Pulmonary lymph node (tissue), 1 donor: ENCODE measurements around a stretch of chr12.

GRCh38 chr12:128365525-128366440, 98.8 kb downstream of the TMEM132C start:
- PRO-cap, result no peak

DNA sequence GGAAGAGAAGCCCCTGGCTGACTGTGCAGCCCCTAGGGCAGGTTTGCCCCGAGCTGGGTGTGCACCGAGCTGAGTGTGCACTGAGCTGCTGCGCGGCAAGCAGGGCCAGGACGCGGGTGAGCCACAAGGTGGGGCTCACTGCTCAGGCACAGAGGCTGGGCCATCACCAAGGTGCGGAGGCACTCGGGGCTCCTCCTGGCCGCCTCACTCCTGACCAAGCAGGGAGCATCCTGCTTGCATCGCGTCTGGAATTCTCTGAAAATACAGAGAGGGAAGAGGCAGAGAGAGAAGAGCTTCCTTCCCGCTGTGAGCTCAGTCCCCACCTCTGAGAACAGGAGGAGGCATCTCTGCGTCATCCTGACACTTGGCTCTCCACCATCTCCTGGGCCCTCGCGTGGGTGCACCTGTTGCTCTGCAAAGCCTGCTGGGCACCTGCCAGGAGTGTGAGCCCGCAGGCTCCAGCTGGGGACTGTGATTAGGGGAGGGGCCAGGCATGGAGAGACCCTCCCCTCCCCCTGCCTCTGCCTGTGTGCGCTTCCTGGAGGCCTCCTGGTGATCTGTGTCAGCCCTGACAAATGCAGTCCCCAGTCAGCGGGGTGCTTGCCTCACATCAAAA, 116.3 kb downstream of the GLT1D1 start:
- PRO-cap, result no peak

DNA sequence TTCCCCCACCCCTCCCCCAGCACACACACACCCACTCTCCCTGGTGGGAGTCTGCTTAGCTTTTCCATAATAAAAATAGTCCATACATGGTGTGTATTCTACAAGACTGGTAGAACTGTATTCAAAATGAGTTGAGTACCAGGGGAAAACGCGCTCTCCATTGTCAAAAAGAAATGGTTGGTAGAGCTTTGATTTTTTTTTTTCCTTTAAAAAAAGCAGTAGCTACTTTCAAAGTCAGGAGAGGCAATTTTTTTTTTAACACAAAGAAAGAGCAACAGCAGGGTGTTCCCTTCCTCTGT, 63.3 kb downstream of the FZD10 start:
- PRO-cap, result no peak

DNA sequence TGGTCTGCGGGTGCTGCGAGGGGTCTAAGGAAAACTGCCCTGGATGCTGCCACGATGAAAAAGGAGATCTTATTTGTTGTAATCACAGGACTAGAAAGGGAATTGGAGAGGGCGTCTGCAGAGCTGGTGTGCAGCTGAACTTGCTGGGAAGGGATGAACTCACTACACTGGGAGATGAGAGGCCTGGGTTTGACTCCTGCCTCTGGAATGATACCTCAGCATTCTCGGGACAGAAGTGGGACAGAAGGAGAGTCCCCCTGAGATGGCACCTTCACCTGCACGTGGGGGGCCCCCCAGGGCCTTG, 24.2 kb downstream of the RIMBP2 start:
- PRO-cap, result no peak

- PRO-cap, result no peak
Observed at GRCh38 chr12:130754030-130755027, 38.2 kb upstream of the RIMBP2 start.

- PRO-cap, result no peak
Observed at GRCh38 chr12:130801358-130801865, 37.6 kb downstream of the STX2 start.

GRCh38 chr12:130878878-130879826, 7.3 kb downstream of the RAN start:
- PRO-cap, result no peak

DNA sequence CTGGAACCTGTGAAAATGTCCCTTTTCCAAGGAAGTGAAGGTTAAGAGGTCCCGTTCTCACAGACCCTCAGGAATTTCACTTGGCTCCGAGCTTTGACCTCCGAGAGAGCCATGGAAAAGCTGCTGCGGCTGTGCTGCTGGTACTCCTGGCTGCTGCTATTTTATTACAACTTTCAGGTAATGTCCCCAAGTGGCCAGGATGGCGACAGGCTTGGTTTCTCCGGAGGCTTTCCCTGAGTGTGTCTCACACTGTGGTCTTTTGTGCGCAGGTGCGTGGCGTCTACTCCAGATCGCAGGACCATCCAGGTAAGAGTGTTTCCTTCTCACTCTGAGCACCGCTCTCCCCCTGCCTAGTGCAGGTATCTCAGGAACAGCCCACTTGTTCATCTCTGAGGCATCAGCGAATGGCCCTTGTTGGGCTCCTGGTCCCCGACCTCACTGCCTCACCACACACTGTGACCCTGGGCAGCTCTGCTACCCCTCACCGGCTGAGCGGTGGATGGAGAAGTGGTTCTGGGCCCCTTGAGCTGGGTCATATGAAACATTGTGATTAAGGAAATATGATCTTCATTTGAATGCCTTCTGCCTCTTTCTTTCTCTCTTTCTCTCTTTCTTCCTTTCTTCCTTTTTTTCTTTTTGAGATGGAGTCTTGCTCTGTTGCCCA, 780 bp downstream of the ADGRD1 start:
- PRO-cap, result no peak

DNA sequence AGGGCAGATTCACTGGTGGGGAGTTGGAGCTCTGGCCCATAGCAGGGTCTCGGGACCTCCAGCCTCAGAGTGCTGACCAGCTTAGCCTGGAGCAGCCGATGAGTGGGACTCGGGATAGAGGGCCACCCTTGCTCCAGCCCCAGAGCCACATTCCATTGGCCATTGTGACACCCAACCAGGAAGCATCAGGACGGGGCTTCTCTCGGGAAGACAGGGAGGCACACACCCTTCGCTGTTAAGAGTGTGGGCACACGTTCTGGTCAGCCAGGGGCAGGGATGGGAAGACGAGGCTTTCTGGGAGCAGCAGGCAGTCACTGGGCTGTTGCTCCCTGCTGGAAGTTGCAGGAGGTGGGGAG, 1.5 kb downstream of the ADGRD1 start:
- PRO-cap, result no peak

GRCh38 chr12:131036189-131036959, 82.7 kb downstream of the ADGRD1 start:
- PRO-cap, result no peak

DNA sequence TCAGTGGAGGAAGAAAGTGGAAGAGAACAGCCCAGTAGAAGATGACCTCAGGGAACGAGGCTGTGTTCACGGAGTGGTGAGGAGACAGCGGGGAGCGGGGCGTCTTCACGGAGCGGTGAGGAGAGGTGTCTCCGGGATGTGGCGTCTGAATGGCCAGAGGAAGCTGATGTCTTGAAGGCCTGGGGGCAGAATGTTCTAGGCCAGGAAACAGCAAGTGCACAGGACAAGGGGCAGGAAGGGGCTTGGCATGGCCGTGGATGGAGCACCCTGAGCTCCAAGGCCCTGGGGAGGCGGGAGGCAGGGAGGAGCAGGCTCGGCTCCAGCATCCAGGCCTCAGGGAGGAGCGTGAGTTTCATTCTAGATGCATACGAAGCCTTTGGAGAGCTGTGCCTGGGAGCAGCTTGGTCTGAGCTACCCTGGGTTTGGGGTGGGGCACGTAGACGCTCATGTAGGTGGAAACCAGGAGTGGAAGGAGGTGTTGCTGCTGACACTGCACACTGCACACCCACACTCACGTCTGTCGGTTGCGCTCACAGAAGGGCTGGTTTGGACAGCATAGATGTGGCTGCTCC, 131.5 kb downstream of the ADGRD1 start:
- PRO-cap, result no peak

- PRO-cap, result no peak
Observed at GRCh38 chr12:131137891-131138425, 184.3 kb downstream of the ADGRD1 start.

DNA sequence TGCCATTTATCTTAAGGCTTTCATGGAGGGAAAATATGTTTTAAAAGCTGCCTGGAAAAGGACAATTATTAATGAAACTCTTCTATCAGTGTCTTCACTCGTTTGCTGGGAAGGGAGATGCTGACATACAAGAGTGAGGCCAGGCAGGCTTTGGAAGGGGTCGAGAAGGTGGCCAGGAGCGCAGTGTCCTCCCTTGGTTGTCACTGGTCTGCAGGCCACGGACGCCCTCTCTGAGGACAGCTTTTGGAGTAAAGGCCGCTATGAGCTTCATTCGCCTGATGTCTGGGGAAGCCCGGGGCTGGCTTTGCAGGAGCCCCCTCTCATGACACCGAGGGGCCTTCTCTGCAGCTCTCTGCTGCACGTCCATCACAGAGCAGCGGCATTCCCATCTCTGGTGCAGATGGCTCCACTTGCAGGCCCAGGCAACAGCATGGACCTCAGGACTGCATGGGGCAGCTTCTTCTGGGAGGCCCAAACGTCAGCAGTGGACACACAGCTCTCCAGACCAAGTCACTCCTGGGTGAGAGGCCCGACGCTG, 355.2 kb upstream of the SFSWAP start:
- PRO-cap, result unidirectional peak, minus-strand start at position 354 of the sequence

- PRO-cap, result no peak
Observed at GRCh38 chr12:131456781-131457242, 254.1 kb upstream of the SFSWAP start.

DNA sequence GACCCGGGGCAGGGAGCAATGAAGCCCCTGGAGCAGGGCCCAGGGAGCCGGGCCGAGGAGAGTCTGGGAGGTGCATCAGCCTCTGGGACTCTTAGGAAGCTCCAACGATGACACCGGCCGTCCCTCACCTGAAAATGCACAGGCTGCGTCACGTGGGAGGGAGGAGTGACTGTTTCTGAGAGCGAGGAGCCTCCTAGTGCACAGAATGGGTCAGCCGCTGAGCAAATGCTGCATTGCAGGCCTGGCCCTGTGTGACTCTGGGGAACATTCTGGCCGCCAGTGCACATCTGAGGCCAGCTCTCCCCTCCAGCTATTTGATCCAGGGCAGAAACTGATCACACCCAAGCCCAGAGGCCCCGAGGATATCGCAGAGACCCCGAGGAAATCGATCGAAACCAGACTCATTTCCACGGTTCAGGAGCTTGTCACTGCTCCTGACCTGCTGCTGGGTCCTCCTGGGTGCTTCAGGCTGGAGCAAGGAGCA, 236.5 kb upstream of the SFSWAP start:
- PRO-cap, result no peak

DNA sequence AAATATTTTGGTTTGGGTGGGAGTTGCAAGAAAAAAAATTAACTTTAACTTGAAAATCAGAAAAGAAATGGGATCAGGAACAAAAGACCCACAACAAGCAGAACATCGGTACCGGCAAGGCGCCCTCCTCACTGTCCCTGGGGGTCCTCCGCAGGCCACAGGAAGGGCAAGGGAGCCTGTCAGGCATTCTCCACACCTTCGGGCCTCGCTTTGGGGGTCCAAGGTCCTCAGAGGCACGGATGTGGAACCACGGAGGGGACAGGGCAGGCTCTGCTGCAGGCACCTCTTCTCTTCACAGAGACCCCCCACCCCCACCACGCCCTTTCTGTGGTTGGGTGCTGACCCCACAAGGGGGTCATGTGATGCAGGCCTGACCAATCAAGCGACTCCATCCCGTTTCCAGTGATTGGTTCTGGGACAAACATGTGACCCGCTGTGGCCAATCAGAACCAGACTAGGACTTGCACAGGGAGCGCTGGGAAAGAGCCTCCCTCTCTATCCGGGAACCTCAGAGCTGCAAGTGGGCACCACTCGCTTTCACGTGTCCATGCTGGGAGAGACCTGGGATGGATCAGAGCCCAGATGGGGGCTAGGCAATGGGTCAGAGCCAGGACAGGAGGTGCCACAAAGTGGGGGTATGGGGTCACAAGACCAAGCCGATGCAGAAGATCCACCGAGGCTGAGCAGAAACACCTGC, 181.2 kb upstream of the SFSWAP start:
- PRO-cap, result no peak

DNA sequence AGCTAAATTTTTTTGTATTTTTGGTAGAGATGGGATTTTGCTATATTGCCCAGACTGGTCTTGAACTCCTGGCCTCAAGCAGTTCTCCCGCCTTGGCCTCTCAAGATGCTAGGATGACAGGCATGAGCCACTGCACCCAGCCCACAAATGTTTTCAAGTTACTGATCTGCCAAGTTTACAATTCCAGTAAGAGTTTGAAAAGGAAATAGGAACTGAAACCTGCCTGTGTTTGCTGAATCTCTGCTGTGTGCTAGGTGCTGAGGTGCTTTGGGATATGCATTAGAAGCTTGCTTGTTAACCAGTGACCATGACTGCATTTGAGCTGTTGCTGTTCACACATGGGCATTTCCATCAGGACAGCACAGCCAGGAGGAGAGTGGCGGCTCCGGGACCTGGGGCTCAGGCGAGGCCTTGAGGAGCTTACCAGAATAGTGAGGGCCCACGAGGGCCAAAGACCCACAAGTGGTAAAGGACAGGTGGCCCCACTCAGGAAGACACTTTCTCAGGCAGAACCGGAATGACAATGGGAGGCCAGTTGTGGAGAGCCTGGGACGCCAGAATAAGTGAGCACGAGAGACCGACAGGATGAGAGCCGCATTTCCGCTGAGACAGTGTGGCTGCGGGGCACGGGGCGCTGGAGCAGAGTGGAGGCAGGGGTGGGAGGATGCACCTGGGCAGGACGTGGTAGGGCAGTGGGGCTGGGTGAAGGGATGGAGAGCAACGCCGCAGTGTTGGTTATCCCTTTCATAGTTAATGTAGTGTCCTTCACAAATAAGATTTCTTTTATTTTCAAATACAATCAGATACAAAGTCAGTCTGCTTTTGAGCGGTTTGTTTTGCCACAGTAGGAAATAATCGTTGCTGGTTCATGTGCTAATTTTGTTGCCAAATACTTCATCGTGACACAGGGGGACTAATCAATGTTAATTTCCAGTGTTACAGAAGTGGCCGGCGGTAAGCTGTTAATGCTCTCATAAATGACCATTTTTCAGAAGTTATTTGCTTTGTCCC, 54.4 kb upstream of the MMP17 start:
- PRO-cap, result unidirectional peak, plus-strand start at position 692 of the sequence

GRCh38 chr12:131797152-131797789, 30.9 kb upstream of the MMP17 start:
- PRO-cap, result no peak

GRCh38 chr12:131909285-131910079, 15.1 kb downstream of the ULK1 start:
- PRO-cap, result unidirectional peak, minus-strand start at chr12:131909856

DNA sequence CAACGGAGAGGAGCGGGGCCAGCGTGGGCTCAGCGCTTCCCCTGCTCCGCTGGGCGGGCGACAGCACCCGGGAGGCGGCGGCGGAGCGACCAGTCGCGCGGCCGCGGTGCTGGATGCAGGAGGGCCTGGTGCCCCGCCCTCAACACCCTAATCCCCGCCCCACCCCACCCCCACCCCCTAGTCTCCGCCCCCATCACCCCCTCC, 212 bp upstream of the PUS1 start:
- PRO-cap, result bidirectional peak, plus-strand start outside the sequence, minus-strand start at position 91 of the sequence